Bronchus fibroblast of lung (primary cell): ENCODE measurements around the gene CPB2.

DNA sequence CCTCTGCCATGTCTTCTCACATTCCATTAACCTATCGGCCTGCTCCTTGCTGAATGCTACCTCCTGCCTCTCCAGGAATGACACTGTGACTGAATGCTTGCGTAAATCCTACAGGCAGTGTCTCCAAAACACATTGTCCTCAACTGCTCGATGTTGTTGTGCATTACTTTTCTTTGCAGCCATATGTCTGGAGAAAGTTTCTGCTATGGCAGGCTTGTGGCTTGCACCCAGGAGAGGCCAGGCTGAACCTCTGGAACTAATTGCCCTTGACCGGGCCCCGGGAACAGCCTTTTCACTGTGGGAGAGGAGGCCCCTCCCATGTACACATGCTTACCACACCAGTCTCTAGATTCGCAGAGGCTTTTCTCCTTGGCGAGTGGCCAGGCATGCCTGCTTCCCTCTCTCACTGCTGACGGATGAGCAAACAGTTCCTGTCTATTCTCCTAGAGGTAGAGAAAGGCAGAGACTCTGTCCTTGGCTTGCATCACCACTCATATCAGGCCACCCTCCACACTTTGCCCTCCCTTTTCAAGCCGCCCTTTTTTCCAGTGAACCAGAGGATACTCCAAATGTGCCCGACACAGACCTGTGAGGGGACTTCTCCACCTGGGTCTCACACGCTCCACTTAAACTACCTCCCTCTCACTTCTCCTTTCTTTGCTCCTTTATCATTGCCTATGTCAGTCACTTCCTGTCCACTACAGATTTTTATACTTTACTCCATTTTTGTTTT, 284.4 kb downstream of the DNAJC15 start:
- RAMPAGE, long total RNA: no peak

DNA sequence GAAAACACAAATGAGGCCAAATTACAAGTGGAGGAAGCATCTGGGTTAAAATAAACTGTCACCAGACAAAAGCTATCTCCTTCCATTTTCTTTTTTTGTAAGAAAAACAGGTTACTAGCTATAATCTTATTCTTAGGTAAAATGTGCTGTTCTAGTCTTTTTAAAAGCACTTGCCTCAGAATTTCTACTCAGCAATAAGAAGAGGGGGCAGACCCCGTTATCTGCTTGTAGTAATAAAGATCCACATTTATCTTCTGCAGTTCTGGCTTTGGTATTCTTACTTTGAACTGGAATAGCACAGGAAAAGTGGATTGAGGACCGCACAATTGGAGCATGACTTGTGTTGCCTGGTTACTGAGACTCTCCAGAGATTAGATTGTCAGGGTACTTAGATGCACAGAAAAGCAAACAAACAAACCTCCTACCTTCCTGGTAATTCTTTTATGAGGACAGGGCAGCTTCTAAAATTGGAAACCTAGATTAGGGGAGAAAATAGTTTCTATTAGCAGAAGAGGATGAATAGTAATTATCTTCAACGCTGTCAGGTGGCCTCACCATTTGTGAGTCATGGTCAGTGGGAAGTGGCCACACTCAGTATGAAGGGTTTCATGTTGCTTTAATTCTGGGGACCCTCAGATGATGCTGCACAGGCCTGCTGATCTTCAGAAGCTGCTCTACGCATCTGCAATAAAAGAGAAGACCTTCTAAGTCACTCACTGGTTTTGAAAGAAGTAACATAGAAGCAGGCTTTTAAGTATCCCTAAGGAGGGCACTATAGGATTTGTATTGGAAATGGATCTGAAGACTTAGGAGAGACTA, 106.7 kb downstream of the LACC1 start:
- RAMPAGE, long total RNA: no peak

DNA sequence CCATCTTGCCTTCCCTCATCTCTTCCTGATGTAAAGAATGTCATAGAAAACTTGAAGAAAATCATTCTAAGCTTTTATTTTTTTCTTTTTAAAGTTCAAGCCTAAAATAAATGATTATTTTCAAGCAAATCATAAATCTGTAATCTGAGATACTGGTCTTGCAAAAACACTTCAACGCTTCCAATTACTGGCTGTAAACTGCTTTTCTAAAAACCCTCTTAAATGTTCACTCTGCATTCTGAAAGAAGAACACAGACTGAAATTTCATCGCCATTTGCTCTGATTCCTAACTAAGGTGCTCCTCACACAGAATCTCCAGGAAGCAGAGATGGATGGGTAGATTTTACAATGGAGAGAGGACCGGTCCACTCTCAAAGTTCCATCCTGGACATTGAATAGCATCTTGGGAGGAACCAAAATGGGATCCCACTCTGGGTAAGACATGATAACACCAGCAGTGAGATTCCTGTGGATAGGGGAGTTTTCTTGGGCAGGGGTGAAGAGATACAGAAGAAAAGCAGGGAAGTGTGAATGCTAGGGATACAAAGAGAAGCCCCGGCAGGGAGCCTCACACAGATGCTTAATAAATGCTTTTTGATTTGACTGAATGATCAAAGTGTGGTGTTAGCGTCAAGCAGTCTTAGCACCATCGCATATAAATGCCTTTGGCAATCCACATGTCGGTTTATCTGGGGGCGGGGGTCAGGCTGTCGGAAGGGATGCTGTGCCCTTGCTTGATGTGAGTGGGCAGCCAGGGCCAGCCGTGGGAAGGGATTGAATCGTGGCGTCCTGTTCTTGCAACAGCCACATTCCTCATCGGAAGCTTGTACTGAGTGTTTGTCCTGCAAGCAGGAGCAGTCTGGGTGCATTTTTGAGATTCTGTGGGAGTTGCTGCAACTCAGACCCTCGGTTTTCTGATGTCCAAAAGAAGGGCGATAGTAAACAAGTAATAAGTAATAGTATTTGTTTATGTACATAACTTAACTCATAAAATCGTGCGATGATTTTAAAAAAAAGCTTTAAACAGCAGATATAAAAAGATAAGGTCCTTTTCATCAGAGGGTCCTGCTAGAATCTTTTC, 108.4 kb downstream of the SMIM2 start:
- RAMPAGE, long total RNA: no peak

DNA sequence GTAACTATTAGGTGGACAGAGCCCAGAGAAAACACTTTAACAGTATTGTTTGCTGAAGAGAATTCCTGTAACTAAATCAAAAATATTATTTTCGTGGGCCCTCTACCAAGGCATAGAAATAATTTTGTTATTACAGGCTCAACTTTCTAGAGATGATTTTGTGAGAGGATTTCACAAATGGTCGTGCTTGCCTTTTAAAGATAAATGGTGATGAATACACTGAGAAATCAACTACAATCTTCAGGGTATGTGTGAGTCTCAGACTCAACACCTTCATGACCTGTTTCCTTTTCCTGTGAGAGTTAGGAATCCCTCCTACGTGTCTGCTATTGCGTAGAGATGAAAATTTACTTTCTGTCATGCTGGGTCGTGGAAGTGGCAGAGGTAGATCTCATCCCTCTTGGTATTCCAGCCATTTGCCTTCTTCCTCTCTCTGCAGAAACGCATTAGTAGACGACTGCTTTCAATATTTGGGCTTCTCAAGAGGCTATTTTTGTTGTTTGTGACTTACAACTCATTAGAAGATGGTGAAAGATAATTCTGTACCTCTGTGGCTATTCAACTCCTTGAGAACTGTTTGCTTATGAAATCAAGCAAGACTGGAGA, 48.4 kb downstream of the SMIM2 start:
- RAMPAGE, long total RNA: no peak

GRCh38 chr13:44271694-44272278, 101.8 kb upstream of the SERP2 start:
- RAMPAGE, long total RNA: no peak

DNA sequence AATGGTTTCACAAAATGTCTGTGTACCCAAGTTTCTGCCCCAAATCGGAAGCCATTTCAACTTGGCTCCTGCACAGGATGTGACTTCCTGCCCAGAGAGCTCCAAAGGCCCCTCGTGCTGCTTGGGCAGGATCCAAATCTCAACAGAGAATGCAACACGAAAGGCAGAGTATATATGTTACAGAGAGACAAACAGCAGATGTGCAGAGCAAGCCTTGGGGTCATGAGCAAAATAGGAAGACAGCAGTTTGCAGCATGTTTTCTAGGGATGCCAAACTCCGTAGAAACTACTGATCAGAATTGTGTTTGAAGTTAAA, 95.4 kb upstream of the SERP2 start:
- RAMPAGE, long total RNA: no peak

GRCh38 chr13:44322852-44323459, 50.7 kb upstream of the SERP2 start:
- RAMPAGE, long total RNA: no peak

DNA sequence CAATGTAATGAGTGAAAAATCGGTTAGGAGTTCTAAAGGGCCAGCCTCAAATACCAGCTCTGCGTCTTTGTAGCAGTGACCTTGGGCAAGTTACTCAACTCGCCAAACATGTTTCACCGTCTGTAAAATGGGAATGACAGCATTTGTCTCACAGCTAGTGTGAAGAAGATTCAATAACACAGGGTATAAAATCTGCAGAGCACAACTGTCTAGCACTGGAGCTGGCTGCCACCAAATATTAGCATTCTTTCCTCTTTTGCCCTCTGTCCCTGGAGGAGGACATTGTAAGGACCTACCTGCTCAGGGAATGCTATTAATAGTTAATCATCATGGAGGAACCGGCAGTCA, 22.1 kb upstream of the SERP2 start:
- RAMPAGE, long total RNA: no peak

DNA sequence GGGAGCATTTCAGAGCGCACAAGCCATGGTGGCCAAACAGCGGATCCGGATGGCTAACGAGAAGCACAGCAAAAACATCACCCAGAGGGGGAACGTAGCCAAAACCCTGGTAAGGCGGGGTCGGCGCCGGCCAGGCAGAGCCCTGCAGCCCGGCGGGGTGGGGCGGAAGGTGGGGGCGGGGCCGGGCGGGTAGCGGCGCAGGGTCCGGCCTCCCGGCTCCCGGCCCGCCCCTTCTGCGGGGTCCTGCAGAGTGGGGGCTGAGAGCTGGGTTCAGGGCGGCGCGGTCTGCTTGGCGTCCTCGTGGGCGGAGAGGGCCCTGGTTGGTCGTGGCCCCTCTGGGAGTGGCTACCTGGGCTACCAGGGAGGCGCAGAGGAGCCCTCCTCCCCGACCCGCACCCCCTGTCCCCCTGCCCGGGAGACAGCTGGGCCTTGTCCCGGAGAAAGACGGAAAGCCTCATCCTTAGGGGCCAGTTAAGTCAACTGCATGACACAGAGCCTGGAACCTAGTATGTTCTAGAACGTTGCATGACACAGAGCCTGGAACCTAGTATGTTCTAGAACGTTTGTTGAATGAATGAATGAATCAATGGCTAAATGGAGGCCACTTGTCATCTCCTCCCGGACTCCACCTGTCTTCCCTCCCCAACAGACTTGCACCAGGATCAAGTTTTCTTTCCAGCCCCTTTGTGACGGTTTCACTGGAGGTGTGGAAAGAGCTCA, 537 bp downstream of the SERP2 start:
- RAMPAGE, long total RNA: no peak

DNA sequence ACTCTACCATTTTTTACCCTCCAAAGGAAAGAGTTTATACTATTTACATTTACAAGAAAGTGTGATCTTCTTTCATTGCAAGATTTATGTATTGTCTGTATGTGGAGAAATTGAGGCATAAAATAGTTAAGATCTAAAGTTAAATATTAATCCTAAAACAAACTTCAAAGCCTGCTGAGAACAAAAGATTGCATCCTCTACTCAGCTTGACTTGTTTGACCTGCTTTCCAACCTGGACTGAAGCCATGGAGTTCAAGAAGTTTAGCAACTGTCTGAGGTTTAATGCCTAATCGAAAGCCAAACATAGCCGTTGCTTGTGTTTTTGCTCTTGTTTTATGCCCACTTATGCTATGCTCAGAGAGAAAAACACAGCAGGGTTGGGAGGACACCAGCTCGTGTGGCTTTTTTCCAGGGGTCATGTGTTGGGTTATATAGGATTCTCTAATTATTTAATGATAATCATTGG, 135.7 kb downstream of the NUFIP1 start:
- RAMPAGE, long total RNA: no peak

DNA sequence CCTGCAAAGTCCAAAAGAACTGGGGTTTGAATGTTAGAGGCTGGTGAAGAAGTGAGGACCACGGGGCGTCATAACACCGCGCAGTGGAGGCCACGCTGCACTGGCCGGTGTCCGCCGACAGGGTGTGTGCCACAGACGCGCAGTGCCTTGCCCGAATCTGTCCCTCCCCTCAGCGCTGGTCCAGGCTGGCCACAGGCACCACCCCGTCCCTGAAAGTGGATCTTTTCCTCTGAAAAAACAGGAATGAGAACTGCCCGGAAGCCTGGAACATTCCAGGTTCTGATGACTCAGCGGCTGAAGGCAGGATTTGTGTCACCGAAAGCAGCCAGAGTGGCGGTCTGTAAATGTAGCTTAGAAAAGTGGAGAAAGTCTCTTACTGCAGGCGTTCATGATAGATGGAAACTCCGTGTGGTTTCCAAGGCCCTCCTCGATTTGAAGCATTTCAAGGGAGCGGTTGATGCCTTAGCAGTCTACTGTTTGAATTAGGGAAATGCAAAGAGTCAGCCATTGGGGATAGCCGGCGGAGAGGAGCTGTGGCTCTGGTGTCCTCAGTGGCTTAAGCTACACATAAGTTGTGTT, 70.9 kb downstream of the NUFIP1 start:
- RAMPAGE, long total RNA: no peak

DNA sequence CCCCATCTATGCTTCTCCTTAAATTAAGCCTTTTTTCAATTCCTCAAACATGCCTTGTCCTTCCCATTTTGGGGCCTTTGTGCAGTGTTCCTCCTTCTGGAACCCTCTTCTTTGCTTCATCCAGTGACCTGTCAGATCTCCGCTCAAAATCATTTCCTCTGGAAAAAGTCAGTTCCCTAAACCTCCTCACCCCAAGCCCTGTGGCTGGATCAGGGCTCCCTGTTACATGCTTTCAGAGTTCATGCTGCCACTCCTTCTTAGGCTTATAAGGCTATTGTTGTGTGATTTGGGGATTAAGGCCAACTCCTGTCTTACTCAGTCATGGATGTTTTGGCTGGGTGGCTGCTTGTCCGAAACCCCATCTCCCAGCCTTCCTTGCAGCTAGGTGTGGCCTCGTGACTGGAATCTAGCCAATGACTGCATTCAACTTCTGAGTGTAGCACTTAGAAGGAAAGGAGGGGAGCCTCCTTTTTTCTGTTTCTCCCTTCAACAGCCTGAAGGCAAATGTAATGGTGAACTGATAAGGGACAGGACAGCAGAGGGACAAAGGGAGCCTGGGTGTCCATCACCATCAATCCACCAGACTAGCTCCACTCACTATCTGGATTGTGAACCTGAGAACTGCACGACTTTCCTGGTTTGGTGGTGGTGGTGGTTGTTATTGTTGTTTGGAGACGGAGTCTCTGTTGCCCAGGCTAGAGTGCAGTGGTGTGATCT, 64.0 kb upstream of the GTF2F2 start:
- RAMPAGE, long total RNA: no peak

DNA sequence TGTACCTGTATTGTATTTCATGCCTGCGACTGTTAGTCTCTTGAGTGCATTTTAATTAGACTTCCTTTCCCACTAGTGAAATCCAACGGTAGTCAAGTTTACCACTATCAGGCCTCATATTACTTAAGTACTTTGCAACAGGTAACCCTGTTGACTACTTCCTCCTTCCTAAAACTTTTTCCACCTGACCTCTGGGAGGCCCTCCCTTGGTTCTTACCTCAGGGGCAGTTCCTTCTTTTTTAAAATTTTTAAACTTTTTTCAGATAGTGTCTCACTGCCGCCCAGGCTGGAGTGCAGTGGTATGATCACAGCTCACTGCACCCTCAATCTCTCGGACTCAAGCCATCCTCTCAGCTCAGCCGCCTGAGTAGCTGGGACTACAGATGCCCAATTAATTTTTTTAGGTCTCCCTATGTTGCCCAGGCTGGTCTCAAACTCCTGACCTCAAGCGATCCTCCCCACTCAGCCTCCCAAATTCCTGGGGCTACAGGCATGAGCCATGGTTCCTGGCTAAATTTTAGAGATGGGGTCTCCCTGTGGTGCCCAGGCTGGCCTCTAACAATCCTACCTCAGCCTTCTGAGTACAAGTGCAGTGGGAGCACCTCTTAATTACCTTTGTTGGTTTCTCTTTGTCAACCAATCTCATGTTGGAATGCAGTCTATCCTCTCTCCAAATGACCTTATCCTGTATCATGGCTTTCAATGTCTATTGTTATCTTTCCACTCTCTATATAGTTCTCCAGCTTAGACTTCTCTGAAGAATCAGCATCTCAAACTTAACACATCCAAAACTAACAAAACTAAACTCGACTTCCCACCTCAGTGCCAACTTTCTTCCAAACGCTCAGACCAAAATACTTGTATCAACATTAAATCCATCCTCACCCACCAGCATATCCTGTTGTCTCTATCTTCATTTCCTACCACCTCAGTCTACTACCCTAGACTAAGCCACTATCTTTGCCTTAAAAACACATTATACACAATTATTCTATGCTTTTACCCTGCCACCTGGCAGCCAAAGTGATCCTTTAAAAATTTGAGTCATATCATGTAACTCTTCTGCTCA, 6.9 kb downstream of the TPT1 start:
- RAMPAGE, long total RNA: no peak

GRCh38 chr13:45342096-45342256, 993 bp upstream of the TPT1 start:
- RAMPAGE, long total RNA: no peak

GRCh38 chr13:45361180-45362687, 20.8 kb upstream of the TPT1 start:
- RAMPAGE, long total RNA: no peak

- RAMPAGE, long total RNA: no peak
These were observed 83.1 kb downstream of the ZC3H13 start for GRCh38 chr13:45969205-45970097.

- RAMPAGE, long total RNA: no peak
These were observed at the start of gene CPB2 for GRCh38 chr13:46104542-46105482. Gene CPB2 (minus strand): TSS chr13:46105033.

DNA sequence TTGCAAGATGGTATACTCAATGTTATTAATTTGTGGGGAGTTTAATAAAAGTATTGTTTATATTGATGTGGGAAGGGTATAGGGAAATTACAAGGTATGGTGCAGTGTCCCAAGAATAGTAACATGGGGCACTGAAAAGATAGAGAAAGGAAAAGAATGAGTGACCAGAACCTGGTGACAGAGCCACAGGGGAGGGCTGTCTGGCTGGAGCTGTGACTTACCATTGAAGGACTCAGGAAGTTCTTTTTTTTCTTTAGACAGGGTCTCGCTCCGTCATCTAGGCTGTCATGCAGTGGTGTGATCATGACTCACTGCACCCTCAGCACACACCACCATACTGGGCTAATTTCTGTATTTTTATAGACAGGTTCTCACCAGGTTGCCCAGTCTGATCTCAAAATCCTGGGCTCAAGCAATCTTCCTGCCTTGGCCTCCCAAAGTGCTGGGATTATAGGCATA, 8.7 kb upstream of the CPB2 start:
- RAMPAGE, long total RNA: no peak

GRCh38 chr13:46125865-46126567, 21.2 kb upstream of the CPB2 start:
- RAMPAGE, long total RNA: no peak

GRCh38 chr13:46137456-46137992, 32.7 kb upstream of the CPB2 start:
- RAMPAGE, long total RNA: no peak